AG09309 (cell line): ENCODE measurements around a stretch of chr16.

GRCh38 chr16:89103114-89103550 is 9.5 kb downstream of the ACSF3 start:
- RRBS: no CpG with 5 or more reads among the region's 24 CpGs

DNA sequence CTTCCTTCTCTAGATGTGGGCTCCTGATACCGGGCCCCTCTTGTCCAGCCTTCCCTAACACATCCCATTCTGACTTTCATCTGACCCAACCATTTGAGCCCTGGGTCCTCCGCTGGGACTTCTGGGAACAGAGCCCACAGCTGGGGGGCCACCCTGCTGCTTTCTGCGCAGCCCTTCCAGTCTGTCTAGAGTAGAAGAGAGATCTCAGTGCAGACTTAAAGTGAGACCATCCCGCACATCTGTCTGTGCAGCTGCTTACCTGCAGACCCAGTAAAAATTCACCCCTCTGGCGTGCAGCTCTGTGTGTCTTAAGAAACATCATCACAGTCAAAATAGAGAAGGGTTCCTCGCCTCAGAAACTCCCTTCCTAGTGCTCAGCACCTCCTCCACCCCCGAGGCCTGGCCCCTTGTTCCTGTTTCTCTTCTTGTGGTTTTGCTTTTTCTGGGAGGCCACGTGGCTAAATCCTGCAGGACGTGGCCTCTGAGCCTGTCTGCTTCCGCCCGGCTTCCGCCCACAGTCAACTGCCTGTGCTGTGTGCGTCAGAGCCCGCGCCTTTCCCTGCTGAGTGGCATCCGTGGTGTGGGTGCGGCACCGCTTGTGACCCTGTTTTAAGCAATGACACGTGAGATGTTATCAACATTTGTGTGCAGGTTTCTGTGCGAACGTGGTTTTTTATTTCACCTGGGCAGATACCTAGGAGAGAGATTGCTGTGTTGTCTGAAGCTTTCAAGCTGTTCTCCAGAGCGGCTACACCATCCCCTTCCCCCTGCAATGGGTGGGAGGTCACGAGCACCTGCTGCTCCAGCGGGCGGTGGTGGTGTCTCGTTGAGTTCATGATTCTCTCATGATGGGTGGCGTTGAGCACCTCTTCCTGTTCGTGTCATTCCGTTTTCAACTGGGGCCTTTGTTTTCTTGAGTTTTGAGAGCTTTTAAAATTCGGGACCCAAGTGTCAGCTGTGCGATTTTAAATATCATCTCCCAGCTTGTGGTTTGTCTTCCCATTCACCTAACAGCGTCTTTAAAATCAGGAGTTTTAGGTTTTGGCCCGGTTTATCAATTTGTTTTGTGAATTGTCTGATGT is 21.6 kb downstream of the ACSF3 start:
- RRBS: 100% methylated on average over 1 of the region's 33 CpGs

GRCh38 chr16:89200588-89201023 is 269 bp upstream of the SLC22A31 start:
- RRBS: 7% methylated on average over 4 of the region's 17 CpGs

DNA sequence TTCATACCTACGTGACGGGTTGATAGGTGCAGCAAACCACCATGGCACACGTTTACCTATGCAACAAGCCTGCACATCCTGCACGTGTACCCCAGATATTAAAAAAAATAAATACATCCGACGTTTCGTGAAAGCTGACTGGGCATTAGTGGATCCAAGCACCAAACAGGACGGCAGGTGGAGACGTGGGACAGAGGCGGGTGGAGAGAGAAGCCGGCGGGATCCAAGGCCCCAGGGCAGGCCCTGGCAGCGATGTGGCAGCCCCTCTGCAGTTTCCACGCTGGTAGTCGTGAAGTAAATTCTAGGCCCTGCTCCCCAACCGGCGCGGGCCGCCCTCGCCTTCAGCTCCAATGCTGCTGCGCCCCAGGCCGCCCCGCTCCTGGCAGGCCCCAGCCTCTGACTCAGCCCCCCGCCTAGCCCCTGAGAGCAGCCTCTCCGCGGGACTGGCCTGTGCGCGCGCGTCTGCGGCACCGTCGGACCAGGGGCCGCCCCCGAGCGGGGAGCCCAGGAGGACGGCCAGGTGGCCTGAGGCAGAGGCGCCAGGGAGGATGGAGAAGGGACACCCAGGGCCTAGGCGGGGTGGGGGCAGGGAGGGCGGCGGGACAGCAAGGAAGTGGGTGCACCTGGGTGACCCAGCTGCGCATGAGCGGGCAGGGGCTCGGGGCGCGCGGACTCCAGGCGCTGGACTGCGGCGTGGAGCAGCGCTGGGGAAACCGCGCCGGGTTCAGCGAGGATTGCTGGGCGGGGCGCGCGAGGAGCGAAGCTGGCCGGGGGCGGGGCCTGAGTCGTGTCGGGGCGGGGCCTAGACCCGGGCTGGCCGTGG is 29.4 kb downstream of the ZNF778 start:
- RRBS: 4% methylated on average over 16 of the region's 67 CpGs

GRCh38 chr16:89282270-89282870 is 64.9 kb downstream of the ZNF778 start:
- RRBS: no CpG with 5 or more reads among the region's 28 CpGs

DNA sequence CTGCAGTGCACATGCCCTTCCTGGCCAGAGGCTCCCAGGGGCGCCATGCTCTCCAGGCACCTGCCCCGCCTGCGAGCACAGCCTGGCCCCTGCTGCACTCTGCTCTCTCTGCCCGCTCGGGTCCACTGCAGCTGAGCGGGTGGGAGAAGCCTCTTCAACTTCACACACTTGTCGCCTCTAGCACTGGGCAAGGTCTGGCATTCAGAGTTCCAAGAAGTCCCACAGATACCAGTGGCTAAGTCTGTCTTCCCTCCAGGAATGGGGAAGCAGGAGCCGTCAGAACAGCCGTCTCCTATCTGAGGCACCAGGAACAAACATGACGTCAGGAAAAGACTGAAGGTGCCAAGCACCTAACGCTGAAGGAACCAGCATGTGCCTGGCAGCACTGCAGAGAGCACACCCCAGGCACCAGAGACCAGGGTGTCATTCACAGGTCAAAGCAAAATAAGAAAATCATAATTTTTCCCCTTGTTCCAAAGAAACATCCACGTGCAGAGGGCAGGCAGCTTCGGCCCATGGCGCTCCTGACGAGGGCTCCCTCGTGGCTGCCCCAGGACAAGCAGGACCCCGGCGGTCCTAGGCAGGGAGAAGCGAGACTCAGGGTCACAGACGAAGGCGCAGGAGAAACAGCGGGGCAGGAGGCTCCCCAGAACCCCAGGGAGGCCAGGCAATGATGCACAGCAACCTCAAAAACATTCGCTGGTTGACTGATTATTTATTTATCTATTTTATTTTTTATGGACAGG is 83.1 kb downstream of the ZNF778 start:
- RRBS: no CpG with 5 or more reads among the region's 23 CpGs

- RRBS: no CpG with 5 or more reads among the region's 17 CpGs
Measured at GRCh38 chr16:89318765-89319352, 101.4 kb downstream of the ZNF778 start.

GRCh38 chr16:89323527-89324221 is 106.2 kb downstream of the ZNF778 start:
- RRBS: no CpG with 5 or more reads among the region's 24 CpGs

DNA sequence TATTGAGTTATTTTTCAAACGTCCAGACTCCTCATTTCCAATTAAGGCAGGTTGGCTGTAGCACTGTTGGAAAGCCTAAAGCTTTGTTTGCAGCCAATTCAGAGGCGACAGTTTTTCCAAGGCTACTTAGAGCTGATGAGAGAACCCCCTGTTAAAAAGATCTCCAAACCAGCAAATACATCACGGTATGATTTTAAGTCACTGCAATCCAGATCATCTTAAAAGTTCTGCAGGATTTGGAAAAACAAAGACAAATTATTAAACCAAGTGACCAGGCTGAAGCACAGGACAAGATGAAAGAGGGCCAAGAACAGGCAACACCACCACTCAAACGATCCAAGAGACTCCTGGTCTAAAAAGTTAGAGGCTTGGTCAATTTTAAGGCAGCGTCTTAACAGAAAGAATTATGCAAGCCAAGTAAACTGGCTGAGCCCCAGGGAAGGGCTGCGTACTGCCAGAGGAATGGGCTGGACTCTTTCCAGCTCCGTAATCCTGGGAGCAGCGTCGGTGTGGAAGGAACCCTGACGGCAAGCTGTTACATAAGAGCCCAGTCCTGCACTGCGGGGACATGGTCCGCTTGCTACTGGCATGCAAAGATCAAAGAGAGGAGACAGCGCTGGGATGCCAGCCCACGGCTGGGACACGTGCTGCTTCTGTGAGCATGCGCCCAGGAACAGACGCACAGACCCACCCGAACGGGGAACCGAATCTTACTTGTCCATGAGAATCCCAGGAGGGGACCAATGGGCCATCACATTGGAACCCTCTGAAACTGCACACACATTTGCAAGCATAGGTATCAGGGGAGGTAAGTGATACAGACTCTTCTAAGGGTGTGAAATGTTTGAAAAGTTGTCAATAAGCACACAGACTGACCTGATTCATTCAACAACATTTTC is 95.3 kb downstream of the ANKRD11 start:
- RRBS: no CpG with 5 or more reads among the region's 20 CpGs

GRCh38 chr16:89442274-89443640 is 47.6 kb downstream of the ANKRD11 start:
- RRBS: 64% methylated on average over 3 of the region's 24 CpGs

DNA sequence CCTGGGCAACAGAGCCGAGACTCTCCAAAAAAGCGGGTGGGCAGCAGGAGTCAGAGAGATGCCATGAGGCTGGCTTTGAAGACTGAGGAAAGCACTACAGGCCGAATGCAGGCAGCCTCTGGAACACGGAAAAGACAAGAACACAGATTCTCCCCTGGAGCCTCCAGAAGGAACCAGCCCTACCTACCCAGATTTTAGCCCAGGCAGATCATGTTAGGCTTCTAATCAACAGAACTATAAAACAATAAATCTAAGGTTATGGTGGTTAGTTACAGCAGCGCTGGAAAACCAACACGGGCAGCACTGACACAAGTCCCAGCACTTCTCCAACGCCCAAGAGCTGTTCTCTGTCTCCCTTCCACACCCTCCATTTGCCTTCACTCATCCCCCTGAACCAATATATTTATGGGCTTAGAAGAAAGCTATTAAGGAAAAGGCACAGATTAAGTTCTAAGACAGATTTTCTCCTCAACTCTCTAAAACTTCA is 7.6 kb downstream of the ANKRD11 start:
- RRBS: no CpG with 5 or more reads among the region's 7 CpGs

GRCh38 chr16:89491360-89492365 is 1.3 kb upstream of the ANKRD11 start:
- RRBS: 38% methylated on average over 1 of the region's 31 CpGs

GRCh38 chr16:89506749-89507327 is 1.4 kb upstream of the SPG7 start:
- RRBS: 25% methylated on average over 3 of the region's 21 CpGs

- RRBS: no CpG with 5 or more reads among the region's 24 CpGs
Measured at GRCh38 chr16:89561865-89562650, 1.6 kb downstream of the RPL13 start.

DNA sequence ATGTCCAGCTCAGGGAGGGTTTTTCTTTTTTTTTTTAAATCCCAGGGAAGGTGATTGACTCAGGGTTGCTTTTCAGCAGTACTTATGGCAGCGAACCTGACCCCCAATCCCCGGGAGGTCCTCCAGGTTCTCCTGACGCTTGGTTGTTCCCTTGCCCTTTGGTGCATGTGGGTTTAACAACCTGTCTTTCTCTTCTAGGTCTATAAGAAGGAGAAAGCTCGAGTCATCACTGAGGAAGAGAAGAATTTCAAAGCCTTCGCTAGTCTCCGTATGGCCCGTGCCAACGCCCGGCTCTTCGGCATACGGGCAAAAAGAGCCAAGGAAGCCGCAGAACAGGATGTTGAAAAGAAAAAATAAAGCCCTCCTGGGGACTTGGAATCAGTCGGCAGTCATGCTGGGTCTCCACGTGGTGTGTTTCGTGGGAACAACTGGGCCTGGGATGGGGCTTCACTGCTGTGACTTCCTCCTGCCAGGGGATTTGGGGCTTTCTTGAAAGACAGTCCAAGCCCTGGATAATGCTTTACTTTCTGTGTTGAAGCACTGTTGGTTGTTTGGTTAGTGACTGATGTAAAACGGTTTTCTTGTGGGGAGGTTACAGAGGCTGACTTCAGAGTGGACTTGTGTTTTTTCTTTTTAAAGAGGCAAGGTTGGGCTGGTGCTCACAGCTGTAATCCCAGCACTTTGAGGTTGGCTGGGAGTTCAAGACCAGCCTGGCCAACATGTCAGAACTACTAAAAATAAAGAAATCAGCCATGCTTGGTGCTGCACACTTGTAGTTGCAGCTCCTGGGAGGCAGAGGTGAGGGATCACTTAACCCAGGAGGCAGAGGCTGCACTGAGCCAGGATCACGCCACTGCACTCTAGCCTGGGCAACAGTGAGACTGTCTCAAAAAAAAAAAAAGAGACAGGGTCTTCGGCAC is 2.5 kb downstream of the RPL13 start:
- RRBS: no CpG with 5 or more reads among the region's 18 CpGs

DNA sequence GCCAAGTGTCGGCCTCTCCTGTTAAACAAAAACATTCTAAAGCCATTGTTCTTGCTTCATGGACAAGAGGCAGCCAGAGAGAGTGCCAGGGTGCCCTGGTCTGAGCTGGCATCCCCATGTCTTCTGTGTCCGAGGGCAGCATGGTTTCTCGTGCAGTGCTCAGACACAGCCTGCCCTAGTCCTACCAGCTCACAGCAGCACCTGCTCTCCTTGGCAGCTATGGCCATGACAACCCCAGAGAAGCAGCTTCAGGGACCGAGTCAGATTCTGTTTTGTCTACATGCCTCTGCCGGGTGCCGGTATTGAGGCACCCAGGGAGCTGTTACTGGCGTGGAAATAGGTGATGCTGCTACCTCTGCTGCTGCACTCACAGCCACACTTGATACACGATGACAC is 3.4 kb downstream of the RPL13 start:
- RRBS: no CpG with 5 or more reads among the region's 8 CpGs

GRCh38 chr16:89633086-89633504 is 19.7 kb downstream of the DPEP1 start:
- RRBS: no CpG with 5 or more reads among the region's 15 CpGs

DNA sequence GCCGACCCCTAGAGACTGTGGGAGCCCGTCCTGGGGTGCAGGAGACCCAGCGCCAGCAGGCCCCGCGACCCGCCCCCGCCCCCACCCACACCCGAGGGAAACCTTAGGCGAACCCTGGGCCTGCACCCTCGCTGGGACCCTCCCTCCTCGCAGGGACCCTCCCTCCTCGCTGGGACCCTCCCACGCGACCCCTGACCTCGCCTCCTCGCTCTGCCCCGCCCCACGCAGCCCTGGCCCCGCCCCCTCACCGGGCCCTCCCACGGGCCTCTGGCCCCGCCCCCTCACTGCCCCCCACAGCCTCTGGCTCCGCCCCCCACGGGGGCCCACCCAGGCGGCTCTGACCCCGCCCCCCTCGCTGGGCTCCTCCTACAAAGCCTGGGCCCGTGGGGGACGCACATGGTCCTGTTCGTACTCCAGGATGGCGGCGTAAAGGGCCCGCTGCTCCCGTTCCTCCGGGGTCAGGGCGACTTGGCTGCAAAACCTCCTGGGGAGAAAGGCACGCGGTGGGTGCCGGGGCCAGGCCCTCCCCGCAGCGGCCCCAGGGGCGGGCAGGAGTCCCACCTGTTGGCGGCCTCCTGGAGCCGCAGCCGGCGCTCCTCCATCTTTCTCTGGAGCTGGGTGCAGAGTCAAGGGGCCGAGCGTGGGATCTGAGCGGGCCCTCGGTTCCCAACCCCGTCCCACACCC is 9.1 kb downstream of the VPS9D1 start:
- RRBS: 10% methylated on average over 15 of the region's 51 CpGs

DNA sequence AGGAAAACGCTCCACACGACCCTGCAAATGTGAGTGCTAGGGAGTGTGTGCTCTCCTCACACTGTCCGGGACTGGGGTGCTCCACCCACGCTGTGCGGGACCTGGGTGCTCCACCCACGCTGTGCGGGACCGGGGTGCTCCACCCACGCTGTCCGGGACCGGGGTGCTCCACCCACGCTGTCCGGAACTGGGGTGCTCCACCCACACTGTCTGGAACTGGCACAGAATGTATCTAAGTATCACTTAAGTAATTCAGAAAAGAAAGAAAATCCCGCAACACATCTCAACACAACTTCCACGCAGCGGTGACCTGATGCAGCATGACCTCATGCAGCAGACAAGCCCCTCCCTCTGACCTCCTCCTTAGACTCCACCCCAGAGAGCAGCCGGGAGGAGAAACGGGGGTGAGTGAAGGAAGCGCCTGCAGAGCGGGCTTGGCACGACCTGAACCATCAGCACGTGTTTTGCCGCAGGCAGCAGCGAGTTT is 38.5 kb downstream of the ZNF276 start:
- RRBS: 91% methylated on average over 6 of the region's 24 CpGs

- RRBS: no CpG with 5 or more reads among the region's 11 CpGs
Measured at GRCh38 chr16:89818801-89819207, 2.4 kb upstream of the FANCA start.